ENCODE measurements around a stretch of chr6.

GRCh38 chr6:148971128-148971665, 224.4 kb downstream of the UST start:
- RRBS, result no CpG with 5 or more reads among the region's 4 CpGs
CAGE:
- cytosol, long polyA plus RNA, result no peak
- long polyA plus RNA, result no peak
- nucleus, long polyA plus RNA, result no peak

- RRBS, result no CpG with 5 or more reads among the region's 4 CpGs
CAGE:
- cytosol, long polyA plus RNA, result no peak
- long polyA plus RNA, result no peak
- nucleus, long polyA plus RNA, result no peak
These were observed 265.1 kb downstream of the UST start for GRCh38 chr6:149011951-149012268.

GRCh38 chr6:149322902-149323213, 5.3 kb downstream of the TAB2 start:
- RRBS, result no CpG with 5 or more reads among the region's 1 CpG
CAGE:
- cytosol, long polyA plus RNA, result no peak
- long polyA plus RNA, result no peak
- nucleus, long polyA plus RNA, result no peak

- RRBS, result 100% methylated on average over 1 of the region's 10 CpGs
CAGE:
- cytosol, long polyA plus RNA, result no peak
- long polyA plus RNA, result no peak
- nucleus, long polyA plus RNA, result no peak
These were observed 1.7 kb downstream of the ZC3H12D start for GRCh38 chr6:149482745-149483838.

DNA sequence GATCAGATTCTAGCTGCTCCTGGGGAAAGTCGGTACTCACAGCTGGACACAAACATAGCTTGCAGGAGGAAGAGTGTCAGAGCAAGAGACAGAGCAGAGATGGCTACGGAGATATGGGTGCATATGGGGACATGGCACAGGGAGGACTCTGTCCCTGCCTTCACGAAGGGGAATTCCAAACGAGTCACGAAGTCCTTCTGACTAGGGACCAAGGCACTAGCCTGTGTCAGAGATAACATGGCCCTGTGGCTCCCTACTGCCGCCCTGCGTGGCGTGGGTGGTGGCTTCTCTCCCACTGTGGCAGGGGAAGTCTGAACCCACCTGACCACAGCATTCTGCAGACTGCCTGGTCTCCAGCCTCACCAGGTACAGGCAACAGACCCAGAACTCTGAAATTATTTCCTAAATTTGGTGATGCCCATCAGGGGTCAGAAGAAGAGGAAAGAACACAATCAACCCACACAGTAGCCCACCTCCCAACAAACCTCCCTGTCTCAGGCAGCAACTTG, 576 bp upstream of the ZC3H12D start:
- RRBS, result no CpG with 5 or more reads among the region's 8 CpGs
CAGE:
- cytosol, long polyA plus RNA, result no peak
- long polyA plus RNA, result no peak
- nucleus, long polyA plus RNA, result no peak

- RRBS, result no CpG with 5 or more reads among the region's 5 CpGs
CAGE:
- cytosol, long polyA plus RNA, result no peak
- long polyA plus RNA, result no peak
- nucleus, long polyA plus RNA, result no peak
These were observed 22.9 kb downstream of the LATS1 start for GRCh38 chr6:149694925-149695501.

DNA sequence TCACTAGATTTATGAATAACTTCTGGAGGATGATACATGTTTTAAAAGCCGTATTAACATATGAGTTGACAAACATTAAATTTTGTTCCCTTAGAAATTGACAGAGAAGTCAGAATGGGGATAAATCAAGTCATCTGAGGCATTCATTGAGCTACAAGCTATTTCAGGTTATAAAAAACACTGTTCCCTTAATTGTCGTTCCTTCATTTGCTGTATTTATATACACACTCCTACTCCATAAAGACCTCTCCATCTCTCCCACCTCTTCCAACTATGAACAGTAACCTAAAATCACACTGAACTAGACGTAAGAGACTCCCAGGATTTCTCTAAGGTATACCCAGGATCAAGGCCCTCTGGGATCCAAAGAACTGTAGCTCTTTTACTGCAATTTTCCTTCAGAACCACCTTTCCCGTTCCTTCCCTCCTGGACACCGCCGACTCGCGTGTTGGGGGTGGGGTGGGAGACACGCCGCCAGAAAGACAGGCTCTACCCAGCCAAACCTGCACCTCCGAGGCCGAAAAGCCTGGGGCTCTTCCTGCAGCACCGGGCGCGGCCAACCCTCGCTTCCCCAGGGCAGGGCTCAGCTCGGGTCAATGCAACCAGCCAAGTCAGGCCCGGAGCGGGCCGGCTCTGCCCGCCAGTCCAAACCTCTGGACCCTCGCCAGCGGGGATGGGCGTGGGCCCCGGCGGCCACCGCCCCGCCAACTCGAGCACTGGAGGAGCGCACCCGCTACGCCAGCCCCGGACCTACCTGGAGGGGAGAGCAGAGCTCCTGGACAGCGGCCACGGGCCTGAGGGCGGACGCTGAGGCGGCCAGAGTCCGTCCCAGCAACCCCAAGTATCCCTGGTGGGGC, 578 bp downstream of the LATS1 start:
- RRBS, result 2% methylated on average over 20 of the region's 39 CpGs
CAGE:
- cytosol, long polyA plus RNA, result no peak
- long polyA plus RNA, result no peak
- nucleus, long polyA plus RNA, result no peak

GRCh38 chr6:149749923-149750839, 640 bp downstream of the PCMT1 start:
- RRBS, result 1% methylated on average over 10 of the region's 48 CpGs
CAGE:
- cytosol, long polyA plus RNA, result no peak
- long polyA plus RNA, result no peak
- nucleus, long polyA plus RNA, result no peak

- RRBS, result no CpG with 5 or more reads among the region's 19 CpGs
CAGE:
- cytosol, long polyA plus RNA, result no peak
- long polyA plus RNA, result no peak
- nucleus, long polyA plus RNA, result no peak
These were observed 21.6 kb downstream of the LRP11 start for GRCh38 chr6:149842460-149843133.

DNA sequence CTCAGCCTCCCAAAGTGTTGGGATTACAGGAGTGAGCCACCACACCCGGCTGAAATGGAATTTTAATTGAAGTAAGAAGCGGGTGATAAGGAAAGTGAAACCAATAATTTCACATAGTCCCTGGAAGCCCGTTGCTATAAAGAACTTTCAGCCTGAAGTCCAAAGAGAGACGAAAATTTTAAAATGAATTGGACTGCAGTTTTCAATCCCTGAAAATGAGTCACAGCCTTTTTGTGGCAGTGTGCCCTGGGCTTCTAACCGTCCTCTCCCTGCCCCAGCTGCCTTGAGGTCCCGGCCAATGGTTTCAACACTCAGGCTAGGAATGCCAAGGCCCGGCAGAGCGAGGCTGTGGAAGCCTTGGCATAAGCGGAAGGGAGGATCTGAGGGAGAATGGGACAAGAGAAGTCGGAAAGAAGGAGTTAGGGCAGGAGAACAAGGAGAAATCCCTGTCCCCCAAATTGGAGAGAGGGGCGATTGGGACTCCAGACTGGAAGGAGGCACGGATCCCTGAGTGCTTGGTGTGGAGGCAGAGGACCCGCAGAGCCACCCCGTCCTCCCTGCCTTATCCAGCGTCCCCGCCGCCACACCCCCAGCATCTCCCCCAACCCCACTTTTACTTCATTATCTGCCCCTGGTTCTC, 509 bp downstream of the RAET1E start:
- RRBS, result no CpG with 5 or more reads among the region's 17 CpGs
CAGE:
- cytosol, long polyA plus RNA, result no peak
- long polyA plus RNA, result no peak
- nucleus, long polyA plus RNA, result no peak

DNA sequence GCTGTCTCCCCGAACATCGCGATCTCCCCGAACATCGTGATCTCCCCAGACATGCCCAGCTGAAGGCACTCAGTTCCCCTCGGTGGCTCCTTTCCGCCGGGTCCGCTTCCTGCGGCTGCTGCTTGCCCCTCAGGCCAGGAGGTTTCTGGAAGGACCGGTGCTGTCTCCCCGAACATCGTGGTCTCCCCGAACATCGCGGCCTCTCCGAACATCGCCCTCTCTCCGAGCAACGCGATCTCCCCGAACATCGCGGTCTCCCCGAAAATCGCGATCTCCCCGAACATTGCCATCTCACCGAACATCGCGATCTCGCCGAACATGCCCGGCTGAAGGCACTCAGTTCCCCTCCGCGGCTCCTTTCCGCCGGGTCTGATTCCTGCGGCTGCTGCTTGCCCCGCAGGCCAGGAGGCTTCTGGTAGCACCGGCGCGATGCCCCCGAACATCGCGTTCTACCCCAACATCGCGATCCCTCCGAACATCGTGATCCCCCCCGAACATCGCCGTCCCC, 640 bp downstream of the ULBP1 start:
- RRBS, result 5% methylated on average over 3 of the region's 53 CpGs
CAGE:
- cytosol, long polyA plus RNA, result no peak
- long polyA plus RNA, result no peak
- nucleus, long polyA plus RNA, result no peak

DNA sequence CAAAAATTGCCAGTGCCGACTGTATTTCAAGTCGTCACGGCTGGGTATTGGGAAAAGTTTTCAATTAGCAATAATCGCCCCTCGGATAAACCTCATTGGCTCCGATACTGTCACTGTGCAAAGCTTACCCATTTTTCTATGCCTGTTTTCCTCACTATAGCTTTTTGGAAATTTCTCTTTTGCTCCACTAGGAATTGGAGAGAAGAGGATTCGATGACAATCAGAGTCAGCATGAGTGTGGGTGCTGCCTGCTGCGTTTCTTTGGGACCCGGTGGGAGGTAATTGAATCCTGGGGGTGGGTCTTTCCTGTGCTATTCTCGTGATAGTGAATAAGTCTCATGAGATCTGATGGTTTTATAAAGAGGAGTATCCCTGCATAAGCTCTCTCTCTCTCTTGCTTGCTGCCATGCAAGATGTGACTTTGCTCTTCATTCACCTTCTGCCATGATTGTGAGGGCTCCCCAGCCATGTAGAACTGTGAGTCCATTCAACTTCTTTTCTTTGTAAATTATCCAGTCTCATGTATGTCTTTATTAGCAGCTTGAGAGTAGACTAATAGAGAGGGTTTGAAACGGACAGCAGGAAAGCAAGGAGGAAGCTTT, 42.1 kb upstream of the IYD start:
- RRBS, result no CpG with 5 or more reads among the region's 11 CpGs
CAGE:
- cytosol, long polyA plus RNA, result no peak
- long polyA plus RNA, result no peak
- nucleus, long polyA plus RNA, result no peak

GRCh38 chr6:150418803-150419662, 50.2 kb downstream of the IYD start:
- RRBS, result no CpG with 5 or more reads among the region's 24 CpGs
CAGE:
- cytosol, long polyA plus RNA, result no peak
- long polyA plus RNA, result no peak
- nucleus, long polyA plus RNA, result no peak

- RRBS, result no CpG with 5 or more reads among the region's 1 CpG
CAGE:
- cytosol, long polyA plus RNA, result no peak
- long polyA plus RNA, result no peak
- nucleus, long polyA plus RNA, result no peak
These were observed 107.3 kb upstream of the PLEKHG1 start for GRCh38 chr6:150492511-150492708.

DNA sequence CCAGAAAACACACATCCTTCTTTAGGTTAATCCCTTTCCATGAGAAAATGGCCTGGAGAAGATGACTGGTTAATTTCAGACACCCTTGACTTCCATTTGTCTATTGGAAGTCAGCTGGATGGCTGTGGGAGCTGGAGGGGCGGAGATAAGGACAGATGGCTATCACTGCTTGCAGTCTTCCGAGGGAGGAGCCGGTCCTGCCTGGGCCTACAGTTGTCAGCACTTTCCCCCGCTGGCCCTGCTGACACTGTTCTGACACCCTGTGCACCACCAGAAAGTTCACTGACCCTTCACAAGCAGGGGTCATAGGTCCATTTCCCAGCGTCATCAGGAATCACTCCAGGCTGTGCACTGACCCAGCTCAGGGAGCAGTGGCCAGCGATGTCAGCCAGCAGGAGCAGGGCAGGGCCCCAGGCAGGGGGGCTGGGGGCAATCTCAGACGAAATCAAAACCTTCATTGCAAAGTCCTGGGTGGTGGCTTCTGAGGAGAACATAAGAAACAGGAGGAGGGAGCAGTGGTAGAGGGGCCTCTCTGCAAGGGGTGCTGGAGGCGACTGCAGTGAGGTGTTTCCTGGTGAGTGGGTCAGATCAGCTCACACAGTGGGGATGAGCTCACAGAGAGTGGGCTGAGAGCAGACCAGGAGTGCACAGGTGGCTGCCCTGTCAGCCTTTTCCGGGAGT, 26.6 kb upstream of the PLEKHG1 start:
- RRBS, result no CpG with 5 or more reads among the region's 9 CpGs
CAGE:
- cytosol, long polyA plus RNA, result no peak
- long polyA plus RNA, result no peak
- nucleus, long polyA plus RNA, result no peak

DNA sequence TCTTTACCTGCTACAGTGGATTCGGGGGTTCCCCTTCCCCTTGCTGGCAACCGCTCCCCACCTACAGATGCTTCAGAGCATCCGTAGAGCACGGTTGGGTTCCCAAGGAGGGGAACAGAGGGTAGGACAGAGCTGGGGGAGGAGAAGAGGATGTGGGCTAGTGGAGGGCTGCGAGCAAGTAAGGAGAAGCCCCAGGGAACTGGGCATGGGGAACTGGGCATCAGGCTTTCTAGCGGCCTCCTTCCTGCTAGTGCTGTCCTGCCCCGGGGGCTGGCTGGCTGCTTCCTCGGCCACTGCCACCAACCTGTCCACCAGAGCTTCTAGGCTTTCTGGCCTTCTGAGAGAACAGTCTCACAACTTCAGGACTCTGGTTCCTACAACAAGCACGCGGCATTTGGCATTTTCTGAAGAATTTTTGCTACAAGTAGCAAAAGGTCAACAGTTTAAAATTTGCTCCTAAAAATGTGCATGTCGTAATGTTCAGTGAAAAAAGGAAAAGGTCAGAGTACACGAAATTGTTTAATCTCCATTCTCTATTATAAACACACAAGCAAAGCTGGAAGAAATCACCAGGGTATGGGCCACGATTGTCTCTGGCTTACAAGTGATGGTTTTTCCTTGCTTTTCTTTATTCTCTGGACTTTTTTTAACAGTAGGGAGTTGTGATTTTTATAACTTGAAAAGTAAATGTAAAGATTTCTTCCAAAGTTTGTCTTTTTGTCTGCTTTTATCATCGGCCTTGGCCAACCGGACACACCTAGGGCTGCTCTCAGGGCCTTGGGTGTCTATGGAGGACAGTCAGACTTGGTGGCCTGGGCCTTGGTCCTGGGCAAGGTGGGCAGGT, 32.2 kb downstream of the PLEKHG1 start:
- RRBS, result no CpG with 5 or more reads among the region's 15 CpGs
CAGE:
- cytosol, long polyA plus RNA, result no peak
- long polyA plus RNA, result no peak
- nucleus, long polyA plus RNA, result no peak

DNA sequence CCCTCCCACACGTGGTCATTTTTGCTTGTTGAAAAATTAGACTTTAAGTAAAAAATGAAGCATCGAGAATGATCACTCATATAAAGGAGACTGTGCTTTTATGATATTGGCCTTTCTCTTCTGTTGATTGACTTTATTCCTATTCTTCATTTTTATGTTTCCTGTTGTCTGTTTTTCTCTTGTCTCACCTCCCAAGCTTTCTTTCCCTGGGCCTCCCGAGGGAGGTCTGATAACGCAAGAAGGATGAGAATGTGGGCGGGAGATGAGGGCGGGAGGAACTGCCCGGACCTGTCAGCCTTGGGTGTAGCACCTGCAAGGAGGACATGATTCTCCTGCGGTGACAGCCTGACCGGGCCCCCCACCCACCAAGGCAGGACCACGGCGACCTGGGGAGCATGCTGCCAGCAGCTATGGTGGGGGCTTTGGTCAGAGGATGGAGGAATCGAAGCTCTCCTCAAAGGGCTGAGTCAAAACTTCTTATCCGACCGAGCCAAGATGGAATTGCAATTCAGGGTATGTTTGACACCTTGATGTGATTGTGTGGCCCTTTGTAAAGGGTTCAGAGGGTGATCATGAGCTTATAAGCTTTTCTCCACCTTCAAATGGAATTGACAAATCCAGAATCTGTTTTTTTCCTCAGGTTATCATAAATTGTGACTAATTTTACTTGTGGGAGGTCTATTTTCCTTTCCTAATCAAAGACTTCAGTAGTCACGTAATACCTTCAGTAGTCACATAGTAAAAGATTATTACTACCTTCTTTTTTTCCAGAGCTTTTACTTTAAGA, 87.0 kb downstream of the PLEKHG1 start:
- RRBS, result 21% methylated on average over 3 of the region's 15 CpGs
CAGE:
- cytosol, long polyA plus RNA, result no peak
- long polyA plus RNA, result no peak
- nucleus, long polyA plus RNA, result no peak

- RRBS, result no CpG with 5 or more reads among the region's 2 CpGs
CAGE:
- cytosol, long polyA plus RNA, result no peak
- long polyA plus RNA, result no peak
- nucleus, long polyA plus RNA, result no peak
These were observed 91.8 kb downstream of the PLEKHG1 start for GRCh38 chr6:150691516-150691870.

DNA sequence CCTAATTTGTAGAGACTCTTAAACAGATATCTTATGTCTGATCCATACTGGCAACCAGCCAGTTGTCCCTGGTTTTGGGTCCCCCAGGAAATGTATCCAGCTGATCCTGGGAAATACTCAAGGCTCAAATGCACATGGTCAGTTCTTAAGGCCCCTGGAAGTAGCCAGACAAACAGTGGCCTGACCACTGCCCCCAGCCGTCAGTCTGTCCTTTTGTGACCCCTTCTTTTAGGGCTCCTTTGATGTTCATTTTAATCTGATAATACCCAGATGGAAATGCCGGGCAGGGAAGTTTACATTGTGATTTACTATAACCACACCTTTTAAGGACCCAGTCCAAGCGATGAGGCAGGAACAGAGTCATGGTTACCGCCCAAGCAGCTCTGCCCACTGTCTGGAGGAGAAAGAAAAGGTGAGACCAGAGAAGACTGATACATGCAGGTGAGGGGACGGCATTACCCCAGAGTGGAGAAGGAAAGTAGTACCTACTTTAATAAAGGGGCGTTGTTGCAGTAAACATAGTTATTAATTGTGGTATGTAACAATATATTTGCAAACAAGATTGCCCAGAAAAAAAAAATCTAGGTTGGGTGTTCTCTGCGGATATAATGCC, 110.5 kb downstream of the PLEKHG1 start:
- RRBS, result no CpG with 5 or more reads among the region's 7 CpGs
CAGE:
- cytosol, long polyA plus RNA, result no peak
- long polyA plus RNA, result no peak
- nucleus, long polyA plus RNA, result no peak

DNA sequence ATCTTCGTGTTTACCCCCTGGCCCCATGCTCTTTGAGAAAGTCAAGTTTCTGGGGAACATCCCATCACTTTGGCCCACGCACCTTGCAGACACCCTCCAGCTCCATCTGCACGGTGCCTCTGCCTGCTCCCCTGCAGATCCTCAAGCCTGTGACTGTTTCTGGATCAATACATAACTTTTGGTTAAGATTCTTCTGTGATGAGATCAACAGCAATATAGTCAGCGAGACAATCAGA, 109.4 kb upstream of the MTHFD1L start:
- RRBS, result no CpG with 5 or more reads among the region's 4 CpGs
CAGE:
- cytosol, long polyA plus RNA, result no peak
- long polyA plus RNA, result no peak
- nucleus, long polyA plus RNA, result no peak